Neural cell (in vitro differentiated cells): ENCODE results near the genes SPINT4 and CD40.

GRCh38 chr20:45722154-45722588 is at the start of gene SPINT4:
Gene SPINT4 (plus strand): TSS chr20:45722347.
- RAMPAGE, long total RNA: no peak

DNA sequence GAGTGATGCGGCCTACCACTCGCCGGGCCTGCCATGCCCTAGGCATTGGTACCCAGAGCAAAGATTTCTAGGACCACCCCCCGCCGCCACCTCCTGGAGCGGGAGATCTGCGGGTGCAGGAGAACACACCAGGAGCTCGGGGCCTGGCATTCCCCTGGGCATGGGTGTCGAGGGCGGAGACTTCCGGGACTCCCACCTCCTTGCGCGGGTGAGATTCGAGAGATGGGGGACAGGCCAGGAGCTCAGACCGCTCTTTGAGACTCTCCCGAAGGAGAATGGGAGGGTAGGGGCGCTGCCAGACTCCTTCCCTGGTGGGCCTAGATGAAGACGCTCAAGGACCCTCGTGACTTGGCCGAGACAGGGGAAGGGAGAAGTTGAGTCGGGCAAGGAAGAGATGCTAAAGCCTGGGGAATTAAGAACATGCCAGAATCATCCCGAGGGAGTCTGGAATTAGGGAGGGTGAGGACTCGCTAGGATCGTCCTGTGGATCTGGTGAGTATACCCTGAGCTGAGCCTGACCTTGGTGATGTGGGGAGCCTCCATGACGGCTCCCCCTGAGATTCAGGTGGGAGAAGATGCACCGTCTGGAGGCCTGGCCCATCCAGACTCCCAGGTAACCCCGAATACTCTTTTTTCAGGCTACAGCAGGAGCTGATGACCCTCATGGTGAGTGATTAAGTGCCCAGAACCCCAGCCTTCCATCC is 507 bp downstream of the UBE2C start:
- RAMPAGE, long total RNA: no peak

GRCh38 chr20:45842020-45842779 is 8.6 kb downstream of the SNX21 start:
- RAMPAGE, long total RNA: no peak

GRCh38 chr20:45933504-45934488 is 687 bp upstream of the PCIF1 start:
- RAMPAGE, long total RNA: no peak

DNA sequence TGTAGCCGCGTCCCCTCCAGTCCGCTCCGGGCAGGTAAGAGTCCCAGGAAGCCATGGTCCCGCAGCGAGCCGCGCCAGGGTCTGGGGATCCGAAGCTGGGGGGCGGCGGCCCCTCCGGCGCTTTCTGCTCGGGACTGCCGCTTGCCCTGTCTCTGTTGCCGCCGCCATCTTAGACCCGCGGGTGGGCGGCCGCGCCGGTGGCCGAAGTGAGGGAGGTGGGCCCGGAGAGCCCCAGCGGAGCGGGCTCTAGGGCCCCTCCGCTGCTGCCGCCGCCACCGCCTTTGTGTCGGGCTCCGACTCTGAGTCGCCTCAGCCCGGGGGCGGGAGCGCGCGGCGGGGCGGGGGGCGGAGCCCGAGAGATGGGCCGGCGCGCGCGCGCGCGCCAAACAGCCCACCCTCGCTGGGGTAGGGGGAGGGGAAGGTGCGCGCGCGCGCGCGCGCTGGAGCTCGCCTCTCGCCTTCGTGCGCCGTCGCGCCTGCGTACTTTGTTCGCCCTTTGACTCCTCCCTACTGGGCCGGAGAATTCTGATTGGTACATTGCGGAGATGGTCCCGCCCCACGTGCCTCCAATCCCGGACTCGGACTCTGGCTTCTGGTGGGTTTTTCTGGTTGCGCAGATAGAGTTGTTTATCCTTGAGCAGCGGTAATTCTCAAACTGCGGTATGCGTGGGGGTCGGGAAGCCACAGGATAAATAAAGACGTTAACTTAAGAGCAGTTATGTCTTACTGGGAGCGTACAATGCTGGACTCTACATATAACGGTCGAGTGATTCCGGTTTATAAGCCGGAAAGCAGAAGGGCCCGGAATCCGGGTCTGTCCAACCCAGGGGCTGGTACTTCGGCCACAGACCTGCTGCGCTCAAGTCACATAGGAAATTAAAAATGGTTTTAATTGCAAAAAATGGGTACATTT is 544 bp downstream of the PCIF1 start:
- RAMPAGE, long total RNA: no peak

DNA sequence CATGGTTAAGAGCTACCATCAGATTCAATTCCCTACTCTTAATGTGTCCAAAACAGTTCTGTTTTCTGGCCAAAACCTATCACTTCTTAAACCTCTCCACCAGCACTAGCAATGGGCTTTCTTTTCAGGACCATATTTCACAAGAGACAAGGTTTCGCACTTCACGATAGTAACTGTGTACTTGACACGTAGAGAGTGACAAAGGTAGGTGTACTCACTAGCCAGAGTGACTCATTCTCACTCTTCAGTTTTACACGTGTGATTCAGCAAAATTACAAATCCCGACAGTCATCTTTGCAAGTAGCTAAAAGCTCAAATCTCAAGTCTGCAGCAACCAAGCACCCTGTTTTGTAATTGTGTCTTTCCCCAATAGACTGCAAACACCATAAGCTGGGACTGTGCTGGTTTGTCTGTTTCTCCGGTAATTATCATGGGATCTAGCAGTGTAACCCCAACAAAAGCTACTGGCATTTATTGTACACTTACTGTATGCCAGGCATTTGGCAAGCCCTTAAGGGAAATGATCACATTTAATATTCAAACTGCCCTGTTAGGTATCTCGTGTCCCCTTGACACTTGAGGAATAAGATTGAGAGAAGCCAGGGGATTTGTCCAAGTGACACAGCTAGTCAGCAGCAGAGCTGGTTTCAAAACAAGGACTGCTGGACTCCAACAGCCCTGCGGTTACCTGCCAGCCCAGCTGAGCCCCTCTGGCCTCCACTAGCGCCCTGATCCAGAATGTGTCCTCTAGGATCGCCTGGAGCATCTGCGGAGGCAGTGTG is 9.8 kb downstream of the PCIF1 start:
- RAMPAGE, long total RNA: no peak

DNA sequence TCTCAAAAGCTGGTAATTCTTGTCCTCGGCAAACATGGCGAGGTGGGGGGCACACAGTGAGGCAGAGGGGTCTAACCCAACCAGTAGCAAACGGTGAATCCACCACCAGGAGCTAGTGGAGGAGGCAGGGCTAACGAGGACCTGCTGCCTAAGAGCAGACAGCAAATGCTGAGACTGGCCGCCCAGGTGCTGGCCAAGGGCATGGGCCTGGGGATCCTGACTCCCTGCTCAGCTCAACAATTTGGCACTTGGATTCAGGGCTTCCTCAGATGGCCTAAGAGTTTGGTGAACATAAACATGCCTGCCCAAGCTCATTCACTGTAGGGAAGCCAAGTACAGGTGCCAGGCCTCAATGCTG is 18.4 kb downstream of the PCIF1 start:
- RAMPAGE, long total RNA: no peak

DNA sequence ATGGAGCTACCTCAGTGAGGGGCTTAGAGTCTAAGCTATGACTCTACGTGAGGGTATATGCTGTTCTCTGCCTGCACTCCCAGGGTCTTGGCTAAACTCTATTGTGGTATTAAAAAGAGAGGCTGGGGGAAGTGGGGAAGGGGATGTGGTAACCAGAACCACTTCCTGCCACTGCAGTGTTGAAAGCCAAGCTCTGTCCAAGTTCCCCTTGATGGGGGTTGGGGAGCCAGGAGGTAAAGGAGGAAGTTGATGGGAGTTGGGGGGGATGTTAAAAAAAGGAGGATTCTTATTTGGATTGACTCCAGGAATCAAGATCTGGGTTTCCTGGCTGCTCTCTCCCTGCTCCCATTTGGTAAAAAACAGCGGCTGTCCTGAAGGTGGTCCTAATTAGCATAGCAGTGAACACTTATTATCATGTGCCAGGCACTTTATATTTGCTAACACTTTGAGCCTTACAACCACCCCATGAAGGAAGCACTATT is 3.5 kb upstream of the MMP9 start:
- RAMPAGE, long total RNA: no peak

DNA sequence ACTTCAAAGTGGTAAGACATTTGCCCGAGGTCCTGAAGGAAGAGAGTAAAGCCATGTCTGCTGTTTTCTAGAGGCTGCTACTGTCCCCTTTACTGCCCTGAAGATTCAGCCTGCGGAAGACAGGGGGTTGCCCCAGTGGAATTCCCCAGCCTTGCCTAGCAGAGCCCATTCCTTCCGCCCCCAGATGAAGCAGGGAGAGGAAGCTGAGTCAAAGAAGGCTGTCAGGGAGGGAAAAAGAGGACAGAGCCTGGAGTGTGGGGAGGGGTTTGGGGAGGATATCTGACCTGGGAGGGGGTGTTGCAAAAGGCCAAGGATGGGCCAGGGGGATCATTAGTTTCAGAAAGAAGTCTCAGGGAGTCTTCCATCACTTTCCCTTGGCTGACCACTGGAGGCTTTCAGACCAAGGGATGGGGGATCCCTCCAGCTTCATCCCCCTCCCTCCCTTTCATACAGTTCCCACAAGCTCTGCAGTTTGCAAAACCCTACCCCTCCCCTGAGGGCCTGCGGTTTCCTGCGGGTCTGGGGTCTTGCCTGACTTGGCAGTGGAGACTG is 465 bp upstream of the MMP9 start:
- RAMPAGE, long total RNA: no peak

GRCh38 chr20:46031450-46032396 is 2.7 kb downstream of the SLC12A5 start:
- RAMPAGE, long total RNA: no peak

DNA sequence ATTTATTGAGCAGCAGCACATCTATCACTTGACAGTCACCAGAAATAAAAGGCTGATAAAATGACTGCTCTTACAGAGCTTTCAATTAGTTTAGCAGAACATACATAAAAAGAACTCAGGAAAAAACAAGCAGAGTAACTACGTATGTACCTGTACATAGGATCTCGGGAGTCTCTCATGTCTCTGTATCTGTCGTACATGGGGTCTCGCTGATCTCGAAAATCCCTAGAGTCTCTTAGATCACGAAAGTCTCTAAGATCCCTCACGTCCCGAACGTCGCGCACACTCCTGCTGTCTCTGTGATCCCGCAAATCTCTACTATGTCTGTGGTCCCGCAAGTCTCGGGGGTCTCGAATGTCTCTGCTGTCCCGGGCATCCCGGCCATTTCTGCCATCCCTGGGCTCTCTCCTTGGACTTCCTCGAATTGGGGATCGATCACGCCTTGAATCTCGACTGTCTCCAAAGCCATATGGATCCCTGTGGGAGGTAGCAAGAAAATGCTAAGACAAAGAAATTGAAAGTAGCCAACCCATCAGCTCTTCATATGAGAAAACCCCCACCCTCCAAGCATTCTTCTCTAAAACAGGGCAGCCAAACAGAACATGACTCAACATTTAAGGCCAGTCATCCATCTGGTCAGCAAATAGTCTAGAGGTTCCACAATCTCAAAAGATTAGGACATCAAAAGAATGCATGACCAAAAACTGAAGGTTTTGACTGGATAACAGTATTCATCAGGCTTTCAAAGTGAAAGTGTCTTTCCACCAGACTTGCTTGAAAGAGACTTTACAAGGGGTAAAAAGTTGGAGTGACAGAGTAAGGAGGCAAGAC is 19.5 kb downstream of the NCOA5 start:
- RAMPAGE, long total RNA: no peak

- RAMPAGE, long total RNA: no peak
These were observed 727 bp downstream of the NCOA5 start for GRCh38 chr20:46088698-46089771.

DNA sequence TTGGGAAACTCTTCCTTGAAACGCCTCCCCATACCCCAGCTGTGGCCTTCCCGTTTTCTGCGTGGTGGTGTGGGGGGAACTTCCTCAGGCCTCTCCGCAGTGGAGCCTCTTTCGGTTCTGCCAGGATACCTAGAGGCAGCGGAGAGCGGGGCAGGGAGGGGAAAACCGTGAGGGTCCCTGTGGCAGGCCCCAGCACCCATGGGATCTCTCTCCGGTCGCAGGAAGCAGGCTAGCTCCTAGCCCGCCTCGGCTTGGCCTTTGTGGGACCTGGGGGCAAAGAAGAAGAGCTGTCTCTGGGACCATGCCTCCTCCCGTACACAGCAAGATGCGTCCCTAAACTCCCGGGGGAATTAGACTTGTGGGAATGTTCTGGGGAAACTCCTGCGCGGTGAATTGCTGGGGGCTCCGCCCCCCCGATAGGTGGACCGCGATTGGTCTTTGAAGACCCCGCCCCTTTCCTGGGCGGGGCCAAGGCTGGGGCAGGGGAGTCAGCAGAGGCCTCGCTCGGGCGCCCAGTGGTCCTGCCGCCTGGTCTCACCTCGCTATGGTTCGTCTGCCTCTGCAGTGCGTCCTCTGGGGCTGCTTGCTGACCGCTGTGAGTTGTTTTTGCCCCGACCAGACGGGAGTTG is at the start of gene CD40:
Gene CD40, plus strand, starts transcription at position 515 of the 629 bp plus-strand sequence.
- RAMPAGE, long total RNA: no peak

DNA sequence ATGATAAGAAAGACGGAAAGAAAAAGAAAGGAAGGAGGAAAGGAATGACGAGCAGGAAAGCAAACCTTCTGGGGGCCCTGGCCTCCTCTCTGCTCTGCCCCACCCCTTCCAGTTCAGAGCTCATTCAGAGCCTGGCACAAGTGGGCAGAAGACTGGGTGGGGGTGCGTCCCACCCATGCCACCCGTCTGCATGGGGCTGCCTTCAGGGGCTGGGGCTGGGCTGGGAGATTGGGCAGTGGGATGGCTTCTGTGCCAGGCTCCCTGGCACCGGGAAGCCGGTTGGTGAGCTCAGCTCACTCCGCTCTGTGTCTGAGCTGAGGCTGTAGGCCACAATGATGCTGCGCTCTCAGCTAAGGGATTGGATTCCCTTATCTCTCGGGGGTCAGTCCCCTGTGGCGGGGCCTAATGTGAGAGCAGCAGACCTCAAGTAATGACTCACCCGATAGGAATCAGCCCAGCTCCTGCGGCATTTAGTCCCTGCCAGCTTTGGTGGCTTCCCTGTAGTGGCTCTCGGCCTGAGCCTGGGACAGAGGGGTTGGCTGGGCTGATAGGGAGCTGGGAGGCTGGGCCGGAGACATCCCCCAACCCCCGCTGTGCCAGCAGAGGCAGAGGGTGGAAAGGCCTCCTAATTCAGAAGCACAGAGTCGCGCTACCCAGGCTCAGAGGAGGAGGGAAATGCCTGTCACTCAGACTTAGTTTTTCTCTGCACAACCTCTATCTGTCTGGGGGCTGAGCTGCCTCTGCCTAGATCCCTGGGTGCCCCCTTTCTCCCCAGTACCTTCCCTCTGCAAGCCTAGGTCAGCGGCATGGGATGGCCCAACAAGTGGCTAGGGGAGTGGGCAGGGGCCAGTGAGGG is 92.4 kb downstream of the CDH22 start:
- RAMPAGE, long total RNA: no peak

DNA sequence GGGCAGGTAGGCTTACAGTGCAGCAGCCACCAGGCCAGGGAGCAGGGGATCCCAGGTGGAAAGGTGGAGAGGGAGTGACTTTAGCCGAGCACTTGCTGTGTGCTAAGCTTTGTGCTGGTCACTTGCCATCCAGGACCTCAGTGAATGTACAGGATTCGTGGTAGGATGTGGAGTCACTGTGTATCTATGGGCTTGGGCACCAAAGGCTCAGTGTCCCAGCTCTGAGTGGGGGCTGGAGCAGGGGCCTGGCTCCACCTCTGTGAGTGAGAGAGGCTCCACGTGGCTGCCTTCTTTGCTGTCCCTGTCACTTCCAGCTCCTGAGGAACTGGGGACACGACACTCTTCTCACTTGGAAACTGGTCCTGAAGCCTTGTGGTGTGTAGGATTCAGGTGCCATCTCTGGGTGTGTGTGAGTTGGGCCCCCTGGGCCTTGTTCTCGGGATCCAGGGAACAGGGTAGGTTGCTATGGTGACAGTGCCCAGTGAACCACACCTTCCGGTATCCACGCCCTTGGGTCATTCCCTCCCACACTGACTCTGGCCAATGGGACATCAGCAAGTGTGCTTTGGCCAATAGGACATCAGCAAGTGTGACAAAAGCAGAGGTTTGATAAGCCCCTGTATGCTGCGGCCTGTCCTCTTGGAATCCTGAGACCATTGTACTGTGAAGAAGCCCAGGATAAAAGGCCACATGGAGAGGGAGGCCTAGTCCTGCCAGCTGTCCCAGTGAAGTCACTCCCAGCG is 87.7 kb downstream of the CDH22 start:
- RAMPAGE, long total RNA: no peak

DNA sequence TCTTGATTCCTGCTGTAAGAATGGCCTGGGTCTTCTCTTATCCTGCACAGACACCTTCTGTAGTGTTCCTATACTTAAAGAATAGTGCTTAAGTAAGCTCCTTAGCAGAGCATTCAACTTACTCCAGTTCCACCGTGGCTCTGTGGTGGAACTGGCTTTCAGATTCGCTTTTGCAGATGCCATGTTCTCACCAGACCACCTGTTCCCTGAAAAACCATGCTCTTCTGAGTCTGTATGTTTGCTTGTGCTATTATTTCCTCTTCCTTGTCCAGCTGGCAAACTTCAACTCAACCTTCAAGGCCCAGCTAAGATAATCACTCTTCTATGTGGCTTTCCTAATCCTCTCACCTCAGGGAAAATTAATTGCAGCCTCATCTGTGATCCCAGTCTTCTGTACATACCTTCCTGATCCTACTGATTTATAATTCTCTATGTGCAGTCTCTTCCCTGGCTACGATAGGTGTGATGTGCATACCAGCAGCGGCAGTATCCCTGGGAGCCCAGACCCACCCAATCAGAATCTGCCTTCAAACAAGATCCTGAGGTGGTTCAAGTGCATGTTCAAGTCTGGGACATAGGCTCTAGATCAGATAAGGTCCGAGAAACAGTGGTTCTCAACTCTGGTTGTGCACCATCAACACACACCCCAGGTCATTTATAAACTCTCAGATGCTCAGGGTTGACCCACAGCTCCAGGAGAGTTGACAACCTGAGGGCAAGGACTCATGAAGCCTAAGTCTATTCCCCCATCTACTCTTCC is 4.7 kb downstream of the ELMO2 start:
- RAMPAGE, long total RNA: no peak

DNA sequence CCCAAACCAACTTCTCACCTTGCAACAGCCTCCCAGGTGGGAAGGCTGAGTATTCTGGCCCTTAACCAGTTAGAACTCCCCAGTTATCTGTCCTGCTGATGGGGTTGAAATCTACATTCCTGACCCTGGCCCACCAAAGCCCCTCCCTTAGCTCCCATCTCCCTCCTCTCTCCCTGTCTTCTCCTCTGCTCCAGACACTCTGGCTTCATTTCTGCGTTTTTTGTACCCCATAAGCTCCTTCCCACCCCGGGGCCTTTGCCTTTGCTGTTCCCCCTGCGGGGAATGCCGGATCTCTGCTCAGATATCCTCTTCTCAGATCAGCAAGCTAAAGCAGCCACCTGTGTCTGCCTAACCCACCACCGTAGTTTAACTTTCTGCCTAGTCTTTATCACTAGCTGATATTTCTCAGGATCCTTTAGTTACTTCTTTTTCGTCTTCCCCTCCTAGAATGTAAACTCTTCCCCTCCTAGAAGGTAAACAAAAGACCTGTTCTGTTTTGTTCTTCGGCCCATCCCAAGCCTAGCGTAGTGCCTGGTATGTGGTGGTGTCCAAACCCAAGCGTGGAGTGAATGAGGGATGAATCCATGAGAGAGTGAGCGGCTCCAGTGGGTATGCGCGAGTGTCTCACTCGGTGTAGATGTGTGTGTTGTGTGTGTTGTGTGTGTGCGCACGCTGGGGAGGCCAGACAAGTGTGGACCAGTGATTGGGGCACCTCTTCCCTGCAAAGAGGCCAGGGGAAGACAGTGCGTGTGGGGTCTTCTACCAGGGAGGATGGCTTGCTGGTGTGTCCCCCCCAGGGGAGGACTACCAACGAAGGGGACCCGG is 615 bp upstream of the SLC2A10 start:
- RAMPAGE, long total RNA: no peak

DNA sequence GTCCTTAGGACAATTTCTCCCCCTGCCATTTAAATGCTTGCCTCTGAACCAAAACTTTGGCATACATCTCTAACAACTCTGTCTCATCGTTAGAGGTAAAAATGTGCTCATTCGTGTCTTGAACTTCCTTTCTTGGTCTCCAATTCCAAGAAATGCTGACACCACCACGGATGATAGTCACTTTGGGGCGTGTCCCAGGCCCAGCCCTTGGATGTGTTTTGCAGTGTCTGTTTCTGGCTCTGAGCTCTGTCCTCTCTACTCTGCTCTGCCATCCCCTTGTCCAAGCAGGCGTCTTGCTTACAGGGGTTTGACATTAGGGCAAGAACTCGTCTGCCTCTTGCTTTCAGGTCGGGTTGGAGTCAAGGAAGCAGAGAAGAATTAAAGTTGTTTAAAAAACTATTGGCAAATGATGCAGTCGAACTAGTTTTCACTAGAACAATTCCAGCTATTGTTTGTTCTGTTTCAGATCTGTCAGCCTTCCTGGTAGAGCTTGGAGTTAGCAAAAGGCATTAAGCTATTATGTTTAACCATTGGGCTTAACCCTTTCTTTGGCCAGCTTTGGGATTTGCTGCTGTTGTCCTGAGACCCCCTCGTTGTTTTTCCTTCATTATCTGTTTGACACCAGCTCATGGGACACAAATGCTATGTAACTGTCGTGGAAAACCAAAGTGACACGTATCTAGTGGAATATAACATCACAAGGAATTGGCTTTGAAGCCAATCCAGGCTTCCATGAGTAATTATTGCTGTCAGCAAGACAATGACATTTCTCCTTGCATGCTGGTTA is 95.8 kb downstream of the EYA2 start:
- RAMPAGE, long total RNA: no peak

DNA sequence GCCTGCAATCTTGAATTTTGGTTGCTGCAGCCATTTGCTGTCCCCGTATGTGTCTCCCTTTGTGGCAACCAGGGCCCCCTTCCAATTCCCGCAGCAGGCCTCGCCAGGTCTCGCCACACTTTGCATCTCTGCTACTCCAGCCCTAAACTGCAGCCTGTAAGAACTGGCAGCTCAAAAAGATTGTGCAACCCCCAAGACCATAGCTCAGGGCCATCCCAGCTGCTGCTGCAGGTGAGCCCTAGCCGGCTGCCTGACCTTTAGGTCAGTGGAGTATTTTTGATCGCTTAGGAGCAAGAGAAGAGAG is 138.2 kb downstream of the EYA2 start:
- RAMPAGE, long total RNA: no peak

- RAMPAGE, long total RNA: no peak
These were observed 160.2 kb downstream of the ZMYND8 start for GRCh38 chr20:47196186-47196871.